Colic lymph node (tissue), 1 donor: ENCODE data around the gene UGP2.

- PRO-cap = no peak
Observed at GRCh38 chr2:62138765-62139198, 57.1 kb upstream of the B3GNT2 start.

- PRO-cap = unidirectional peak, plus-strand start at chr2:62146313
Observed at GRCh38 chr2:62146183-62146531, 49.8 kb upstream of the B3GNT2 start.

GRCh38 chr2:62208708-62209756, 13.1 kb downstream of the B3GNT2 start:
- PRO-cap = no peak

DNA sequence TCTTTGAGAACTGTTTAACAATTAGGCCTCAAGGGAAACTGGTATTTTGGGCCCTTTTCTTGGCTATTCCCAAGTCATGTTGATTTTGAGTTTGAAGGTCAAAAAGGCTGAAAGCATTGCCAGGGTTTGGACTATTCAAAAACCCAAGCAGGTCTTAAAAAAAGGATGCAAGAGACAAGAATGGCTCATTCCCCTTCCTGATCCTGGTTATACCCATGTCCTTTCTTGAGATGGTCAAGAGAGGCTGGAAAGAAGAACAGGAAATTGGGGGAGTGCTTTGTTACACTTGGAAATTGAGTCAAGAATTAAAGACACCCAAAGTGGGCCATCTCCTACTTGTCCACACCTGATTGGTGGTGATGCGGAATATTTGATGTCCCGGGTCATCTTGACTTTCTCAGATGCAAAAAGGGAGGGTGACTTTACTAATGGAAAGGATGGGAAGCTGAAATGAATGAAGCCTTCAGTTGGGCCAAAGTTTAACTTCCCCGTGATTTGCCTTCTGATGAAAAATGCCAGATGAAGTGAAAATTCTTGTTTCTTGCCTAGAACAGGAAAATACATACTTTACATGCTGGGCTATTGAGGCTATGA, 30.1 kb downstream of the B3GNT2 start:
- PRO-cap = no peak

- PRO-cap = no peak
Observed at GRCh38 chr2:62295949-62296555, 100.1 kb downstream of the B3GNT2 start.

- PRO-cap = no peak
Observed at GRCh38 chr2:62441286-62442275, 64.4 kb downstream of the TMEM17 start.

GRCh38 chr2:62578781-62579223, 72.8 kb upstream of the TMEM17 start:
- PRO-cap = no peak

- PRO-cap = no peak
Observed at GRCh38 chr2:62698482-62699059, 6.9 kb upstream of the EHBP1 start.

- PRO-cap = no peak
Observed at GRCh38 chr2:62711203-62712453, 6.1 kb downstream of the EHBP1 start.

- PRO-cap = no peak
Observed at GRCh38 chr2:62875774-62876431, 170.4 kb downstream of the EHBP1 start.

DNA sequence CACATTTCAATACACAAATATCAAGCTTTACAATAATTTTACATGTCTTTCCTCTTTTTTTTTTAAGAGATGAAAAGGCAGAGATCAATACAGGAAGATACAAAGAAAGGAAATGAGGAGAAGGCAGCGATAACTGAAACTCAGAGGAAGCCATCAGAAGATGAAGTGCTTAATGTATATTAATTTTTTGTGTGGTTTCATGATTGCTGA, 56.9 kb upstream of the OTX1 start:
- PRO-cap = no peak

DNA sequence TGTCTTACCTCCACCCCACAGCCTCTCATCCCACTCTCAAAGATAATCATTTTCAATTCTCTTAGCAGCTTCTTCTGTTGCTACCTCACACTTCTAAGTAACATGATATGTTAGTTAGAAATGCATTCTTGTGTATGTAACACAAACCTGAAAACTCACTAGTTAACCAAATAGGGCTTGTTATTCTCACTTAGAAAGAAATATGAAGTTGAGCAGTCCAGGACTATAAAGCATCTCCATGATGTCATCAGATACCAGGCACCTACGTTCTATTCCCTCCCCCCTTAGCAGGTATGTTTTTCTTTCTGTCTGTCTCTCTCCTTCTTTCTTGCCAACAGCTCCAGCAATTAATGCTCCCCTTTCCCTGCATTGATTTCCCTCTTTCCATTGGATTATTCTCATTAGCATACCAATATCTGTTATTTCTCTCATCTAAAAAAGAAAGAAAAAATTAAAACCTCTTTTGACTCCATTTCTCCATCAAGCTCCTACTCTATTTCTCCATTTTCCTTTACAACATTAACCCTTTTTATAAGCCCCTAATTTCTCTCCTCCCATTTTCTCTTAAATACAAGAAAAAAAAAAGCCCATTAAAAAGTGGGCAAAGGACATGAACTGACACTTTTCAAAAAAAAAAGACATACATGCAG, 119.7 kb downstream of the WDPCP start:
- PRO-cap = no peak

- PRO-cap = no peak
Observed at GRCh38 chr2:63566431-63567108, 21.7 kb downstream of the WDPCP start.

DNA sequence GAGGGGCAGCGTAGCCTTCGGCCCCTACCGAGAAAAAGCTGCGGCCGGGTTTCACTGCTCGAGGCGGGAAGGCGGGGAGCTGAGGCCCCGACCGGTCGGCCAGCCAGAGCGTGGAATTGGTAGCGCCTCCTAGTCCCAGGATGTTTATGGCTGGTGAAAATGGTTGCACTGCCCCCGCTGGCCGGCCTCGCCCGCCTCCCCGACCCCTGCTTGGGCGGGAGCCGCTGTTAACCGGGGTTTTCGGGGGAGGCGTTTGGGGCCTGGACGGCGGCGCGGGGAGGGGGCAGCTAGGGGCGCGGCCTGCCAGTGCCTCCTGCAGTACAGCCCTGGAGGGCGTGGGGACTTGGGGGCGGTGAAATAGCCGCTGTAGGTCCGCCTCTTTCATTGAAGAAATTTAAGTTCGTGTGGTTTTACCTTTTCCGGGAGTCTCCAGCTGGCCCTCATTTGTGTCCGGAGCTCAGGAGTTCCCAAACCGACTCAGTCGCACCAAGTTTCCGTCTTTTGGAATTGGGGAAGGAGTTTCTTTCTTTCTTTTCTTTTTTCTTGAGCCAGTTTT, at the start of gene UGP2:
Gene UGP2 (plus strand): TSS at position 422 of the 556 bp plus-strand sequence.
- PRO-cap = bidirectional peak, plus-strand start at position 422 of the sequence, minus-strand start at position 255 of the sequence

- PRO-cap = no peak
Observed at GRCh38 chr2:63885567-63886012, 43.9 kb downstream of the UGP2 start.

DNA sequence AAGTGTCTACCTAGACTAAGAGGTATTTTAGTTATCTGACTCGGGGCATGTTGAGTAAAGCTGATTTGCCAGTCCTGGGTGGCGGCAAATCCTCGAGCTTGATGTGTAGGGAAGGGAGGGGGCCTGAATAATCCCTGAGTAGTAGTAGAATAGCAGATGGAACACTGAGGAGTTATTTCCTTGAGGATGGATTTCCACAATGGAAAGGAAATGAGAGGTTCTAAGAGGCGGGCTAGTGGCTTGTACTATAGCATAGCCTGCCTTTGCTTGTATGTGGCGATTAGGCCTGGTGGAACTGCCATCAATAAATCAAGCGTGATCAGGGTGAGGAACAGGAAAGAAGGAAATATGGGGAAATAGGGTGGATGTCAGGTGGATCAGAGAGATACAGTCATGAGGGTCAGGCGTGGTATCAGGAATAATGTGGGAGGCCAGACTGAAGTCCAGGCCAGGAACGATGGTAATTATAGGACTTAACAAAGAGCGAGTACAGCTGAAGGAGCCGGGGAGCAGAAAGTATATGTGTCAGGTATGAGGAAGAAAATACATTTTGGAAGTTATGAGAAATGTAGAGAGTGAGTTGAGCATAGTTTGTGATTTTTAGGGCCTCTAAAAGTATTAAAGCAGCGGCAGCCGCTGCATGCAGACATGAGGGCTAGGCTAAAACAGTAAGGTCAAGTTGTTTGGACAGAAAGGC, 57.5 kb upstream of the VPS54 start:
- PRO-cap = no peak

DNA sequence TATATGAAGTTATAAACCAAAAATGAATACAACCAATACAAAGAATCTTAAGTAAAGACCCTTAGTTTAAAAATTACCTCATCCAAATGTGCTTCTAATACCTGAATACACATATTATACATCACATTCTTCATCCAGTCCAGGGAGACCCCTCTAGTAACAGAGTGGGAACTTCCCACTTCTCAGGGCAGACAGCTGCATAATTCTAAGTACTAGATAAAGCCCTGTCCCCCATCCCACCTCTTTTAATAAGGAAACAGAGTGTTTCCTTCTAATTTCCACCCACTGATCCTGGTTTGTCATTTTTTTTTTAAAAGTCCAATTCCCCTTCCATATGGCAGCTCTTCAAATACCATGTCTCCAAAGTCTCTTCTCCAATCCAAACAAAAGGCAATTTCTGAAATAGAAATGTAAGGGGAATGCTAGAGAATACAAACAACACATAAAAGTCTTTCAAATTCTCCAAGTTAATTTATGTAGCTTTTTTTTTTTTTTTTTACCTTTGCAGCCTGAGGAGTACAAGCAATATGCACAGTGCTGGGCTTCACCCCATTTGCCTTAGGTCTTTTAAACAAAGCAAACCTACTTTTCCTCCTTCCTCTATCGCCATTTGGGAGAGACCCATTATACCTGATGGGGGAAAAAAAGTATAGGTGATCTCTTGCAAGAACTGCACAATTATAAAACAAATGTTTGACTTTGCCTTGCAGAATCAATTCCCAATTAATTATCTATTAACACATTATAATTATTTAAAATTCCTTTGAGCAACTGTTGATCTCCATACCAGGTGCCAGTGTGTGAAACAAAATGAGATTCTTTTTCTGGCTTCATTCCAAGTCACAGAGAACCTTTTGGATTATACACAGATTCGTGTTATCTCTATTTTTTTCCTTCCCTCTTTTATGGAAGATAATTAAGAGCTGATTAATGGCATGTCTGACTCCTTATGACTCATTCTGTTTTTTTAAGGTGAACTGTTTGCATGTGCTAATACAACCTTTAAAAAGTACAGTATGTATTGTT, 39.7 kb downstream of the PELI1 start:
- PRO-cap = no peak

- PRO-cap = no peak
Observed at GRCh38 chr2:64124681-64124880, 19.6 kb downstream of the PELI1 start.

- PRO-cap = no peak
Observed at GRCh38 chr2:64263137-64263662, 119.0 kb upstream of the PELI1 start.

- PRO-cap = no peak
Observed at GRCh38 chr2:64312238-64312898, 141.6 kb upstream of the LGALSL start.